ENCODE measurements around a stretch of chr2.

DNA sequence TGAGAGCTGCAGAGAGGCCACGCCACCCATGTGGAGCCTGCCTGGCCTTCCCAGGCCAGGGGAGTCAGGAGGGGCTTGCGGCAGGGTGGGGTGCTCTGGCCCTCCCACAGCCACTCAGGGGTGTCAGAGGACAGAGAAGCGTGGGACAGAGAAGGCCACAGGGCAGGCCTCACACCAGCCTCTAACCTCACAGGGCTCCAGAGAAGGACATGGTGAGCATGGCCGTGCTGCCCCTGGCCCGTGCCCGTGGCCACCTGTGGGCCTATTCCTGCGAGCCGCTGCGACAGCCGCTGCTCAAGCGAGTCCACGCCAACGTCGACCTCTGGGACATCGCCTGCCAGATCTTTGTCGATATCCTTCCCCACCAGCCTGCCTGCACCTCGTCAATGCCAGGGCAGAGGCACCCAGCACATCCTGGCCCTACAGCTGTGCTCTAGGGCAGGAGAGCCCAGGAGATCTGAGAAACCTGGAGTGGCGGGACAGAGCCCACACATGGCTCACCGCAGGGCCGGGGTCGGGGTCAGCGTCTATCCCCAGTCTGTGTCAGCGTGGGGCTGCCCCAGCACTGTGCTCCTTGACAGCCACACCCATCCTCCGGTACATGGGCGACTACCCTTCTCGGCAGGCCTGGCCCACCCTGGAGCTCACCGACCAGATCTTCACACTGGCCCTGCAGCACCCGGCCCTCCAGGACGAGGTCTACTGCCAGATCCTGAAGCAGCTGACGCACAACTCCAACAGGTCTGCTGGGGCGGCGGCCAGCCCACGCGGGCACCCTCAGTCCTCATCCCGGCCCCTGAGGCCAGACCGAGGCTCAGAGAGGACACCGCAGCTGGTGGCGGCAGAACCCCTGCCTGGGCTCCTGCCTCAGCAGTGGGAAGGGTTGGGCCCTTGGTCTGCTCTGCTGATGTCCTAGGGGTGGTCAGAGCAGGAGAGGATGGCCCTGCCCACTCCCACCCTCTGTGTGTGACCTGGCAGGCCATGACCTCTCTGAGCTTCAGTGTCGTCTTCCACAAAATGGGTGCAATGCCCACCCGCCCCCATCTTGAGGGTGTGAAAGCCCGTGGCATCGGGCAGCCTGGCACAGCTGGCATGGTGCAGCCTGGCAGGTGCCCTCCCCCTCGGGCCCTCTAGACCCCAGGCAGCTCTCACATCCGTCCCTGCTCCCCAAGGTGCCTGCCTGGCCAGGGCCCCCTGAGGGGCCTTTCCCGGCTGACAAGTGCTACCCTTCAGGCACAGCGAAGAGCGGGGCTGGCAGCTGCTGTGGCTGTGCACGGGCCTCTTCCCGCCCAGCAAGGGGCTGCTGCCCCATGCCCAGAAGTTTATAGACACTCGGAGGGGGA lies 14.5 kb upstream of the GPR17 start:
- PRO-cap = no peak

DNA sequence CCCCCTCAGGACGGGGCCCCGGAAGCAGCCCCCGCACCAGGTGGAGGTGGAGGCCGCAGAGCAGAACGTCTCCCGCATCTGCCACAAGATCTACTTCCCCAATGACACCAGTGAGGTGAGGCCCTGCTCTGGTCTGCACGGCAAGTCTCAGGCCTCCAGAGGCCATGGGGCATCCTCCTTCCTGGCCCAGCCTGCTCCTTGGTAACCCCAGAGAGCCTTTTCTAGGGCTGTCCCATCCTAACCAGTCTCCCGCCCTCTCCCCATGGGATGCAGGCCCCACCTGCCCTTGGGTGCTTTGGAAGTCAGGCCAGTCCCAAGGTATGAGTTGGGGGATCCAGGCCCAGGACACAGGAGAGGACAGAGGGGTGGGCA lies 12.7 kb upstream of the GPR17 start:
- PRO-cap = no peak

DNA sequence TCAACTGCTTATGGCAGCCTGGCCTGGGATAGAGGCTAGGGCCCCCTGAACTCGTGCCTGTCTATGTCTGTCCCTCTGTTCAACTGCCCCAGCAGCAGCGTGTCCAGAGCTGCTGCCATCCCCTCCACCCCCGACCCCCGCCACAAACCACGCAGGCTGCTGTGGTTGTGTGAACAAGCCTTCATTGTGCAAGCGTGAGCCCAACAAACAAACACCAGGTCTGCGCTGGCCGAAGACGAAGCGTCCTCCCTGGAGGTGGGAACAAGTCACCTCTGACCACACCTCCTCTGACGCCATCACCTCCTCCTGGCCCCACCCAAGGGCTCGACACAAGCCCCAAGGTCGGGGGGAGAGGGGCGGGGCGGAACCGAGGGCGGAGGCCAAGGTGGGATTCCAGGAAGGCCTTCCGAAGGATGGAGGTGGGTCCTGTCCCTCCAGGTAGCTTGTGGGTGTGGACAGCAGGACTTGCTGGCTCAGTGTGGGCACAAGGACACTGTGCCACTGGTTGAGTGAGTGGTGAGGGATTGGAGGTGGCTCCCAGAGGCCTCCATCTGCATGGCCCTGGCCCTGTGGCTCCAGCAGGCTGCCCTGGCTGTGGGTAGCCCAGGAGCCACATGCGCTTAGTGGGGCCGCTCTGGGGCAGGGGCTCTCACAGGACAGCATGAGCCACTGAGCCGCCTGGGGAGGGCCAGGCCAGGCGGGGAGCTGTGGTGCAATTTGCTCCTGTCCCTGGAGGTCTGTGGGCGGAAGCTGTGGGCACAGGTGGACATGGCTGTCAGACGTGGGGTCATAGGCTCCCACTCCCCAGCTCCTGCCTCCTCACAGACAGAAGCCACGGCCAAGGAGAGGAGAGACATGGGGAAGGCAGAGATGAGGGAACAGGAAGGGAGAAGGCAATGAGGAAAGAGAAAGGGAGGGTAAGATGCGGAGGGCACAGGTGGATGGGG lies 7.4 kb upstream of the GPR17 start:
- PRO-cap = no peak

DNA sequence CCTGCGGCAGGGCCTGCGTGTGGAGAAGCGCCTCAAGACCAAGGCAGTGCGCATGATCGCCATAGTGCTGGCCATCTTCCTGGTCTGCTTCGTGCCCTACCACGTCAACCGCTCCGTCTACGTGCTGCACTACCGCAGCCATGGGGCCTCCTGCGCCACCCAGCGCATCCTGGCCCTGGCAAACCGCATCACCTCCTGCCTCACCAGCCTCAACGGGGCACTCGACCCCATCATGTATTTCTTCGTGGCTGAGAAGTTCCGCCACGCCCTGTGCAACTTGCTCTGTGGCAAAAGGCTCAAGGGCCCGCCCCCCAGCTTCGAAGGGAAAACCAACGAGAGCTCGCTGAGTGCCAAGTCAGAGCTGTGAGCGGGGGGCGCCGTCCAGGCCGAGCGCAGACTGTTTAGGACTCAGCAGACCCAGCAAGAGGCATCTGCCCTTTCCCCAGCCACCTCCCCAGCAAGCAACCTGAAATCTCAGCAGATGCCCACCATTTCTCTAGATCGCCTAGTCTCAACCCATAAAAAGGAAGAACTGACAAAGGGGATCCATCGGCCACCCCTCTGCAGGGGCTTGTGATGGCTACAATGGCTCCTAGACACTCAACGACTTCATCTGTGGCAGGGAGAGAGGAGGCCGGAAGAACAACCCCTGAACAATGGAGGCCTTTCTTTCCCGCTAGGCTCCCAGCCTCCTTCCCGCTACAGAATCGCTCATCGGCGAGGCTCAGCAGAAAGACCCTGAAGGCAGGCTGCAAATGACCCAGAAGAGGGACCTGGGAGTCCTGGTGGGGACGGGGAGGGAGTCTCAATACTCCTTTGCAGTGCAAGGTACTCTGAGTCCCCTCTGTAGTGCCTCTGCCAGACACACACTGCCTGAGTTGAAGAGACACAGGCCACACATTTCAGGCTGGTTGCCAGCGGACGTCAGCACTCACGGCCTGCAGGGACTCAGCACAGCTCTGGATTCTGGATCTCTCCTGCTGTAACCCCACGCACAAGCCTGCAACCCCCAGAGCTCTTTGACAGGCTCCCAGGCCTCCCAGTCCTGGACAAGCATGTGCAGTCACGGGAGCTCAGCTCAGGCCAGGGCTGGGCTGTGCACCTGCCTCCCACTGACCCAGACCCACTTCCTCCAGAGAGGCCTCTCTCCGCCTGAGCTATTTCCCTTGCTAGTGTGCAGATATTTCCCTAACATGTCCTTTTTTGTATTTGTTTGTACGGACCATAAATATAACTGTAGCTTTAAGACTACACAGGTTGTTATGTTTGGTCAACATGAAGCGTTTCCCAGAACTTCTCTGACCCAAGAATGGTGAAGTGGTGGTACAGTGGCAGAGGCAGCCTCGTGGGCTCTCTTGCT lies 5.9 kb downstream of the GPR17 start:
- PRO-cap = no peak

- PRO-cap = no peak
Observed at GRCh38 chr2:127660241-127660499, 14.2 kb downstream of the GPR17 start.

DNA sequence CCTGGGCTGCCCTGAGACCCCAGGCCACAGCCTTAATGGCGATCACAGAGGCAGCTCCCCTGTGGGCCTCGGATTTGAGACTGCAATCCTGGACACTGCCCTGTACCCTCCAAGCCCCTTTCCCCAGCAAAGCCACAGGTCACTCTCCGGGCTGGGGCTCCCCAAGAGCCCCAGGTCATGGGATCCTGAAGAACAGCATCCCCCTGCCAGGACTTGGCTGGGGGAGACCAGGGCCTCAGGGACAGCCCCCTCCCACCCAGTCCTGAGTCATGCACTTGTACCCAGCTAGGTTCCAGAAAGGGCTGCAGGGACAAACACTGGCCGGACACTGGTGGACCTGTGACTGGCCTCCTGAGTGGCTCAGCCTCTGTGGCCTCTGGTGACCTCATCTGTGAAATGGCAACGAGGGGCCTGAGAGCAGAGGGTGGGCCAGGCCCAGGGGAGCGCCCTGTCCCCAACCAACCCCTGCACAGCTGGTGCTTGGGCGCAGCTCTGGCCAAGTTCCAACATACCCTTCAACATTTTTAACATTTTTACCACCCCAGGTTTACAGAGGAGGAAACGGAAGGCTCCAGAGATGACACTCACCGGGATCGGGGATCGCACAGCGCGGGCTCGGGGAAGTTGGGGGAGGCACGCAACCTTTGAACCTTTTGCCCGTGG lies 1.2 kb downstream of the LIMS2 start:
- PRO-cap = bidirectional peak, plus-strand start at position 295 of the sequence, minus-strand start at position 205 of the sequence

DNA sequence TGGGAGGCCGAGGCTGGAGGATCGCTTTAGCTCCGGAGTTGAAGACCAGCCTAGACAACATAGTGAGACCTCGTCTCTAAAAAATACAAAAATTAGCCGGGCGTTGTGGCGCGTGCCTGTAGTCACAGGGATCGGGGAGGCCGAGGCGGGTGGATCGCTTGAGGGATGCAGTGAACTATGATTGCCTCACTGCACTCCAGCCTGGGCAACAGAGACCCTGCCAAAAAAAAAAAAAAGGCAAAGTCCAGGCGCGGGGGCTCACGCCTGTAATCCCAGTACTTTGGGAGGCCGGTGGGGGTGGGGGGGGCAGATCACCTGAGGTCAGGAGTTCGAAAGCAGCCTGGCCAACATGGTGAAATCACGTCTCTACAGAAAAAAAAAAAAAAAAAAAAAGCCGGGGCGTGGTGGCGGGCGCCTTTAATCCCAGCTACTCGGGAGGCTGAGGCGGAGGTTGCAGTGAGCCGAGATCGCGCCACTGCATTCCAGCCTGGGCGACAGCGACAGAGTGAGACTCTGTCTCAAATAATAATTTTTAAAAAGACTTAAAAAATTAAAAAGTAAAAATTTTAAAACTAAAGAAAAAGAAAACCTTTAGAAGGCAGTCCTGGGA lies 1.2 kb upstream of the POLR2D start:
- PRO-cap = no peak

DNA sequence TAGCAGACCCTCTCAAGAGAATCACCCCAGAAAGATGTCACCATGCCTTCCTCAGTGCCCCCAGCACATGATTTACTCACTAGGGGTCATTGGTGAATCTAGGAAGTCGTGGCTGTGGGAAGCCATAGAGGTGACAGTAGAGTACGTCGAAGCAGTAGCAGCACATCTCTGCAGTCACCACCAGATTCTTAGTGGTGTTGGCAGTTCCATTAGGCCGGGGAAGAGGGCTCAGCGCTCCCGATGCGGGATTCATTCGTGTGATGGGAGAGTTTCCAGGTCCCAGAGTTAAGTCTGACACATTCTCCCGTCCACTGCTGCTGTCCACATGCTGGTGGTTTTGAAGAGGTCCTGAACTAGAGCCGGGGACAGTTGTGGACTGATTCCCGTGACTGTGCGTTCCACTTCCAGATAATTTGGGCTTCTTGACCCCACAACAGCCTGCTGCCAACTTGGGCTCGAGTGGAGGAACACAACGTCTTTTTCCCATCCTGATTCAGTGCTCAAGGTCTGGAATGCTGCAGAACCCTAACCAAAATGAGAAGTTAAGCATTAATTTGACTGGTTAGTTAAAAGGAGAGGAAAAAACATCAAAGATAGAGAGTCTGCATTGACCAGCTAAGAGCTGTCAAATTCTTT lies 11.9 kb downstream of the AMMECR1L start:
- PRO-cap = no peak

GRCh38 chr2:127985675-127986232 lies 42.1 kb downstream of the SAP130 start:
- PRO-cap = no peak

DNA sequence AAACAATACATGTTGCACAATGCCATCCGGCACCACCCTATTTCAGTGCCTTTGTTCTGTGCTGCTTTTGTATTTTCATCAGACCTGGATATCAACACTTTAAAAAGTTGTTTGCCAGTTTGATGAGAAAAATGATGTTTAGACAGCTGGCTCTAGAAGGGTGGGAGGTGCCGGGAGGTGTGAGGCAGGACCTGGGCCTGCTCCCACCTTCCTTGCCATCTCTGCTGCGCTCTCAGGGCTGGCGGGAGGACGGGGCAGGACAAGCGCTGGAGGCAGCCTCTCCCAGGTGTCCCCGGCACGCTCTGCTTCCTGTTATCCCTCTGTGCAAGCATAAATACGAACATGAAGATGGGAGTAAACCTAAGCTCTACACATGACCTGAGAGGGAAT lies 103.7 kb downstream of the HS6ST1 start:
- PRO-cap = no peak

- PRO-cap = no peak
Observed at GRCh38 chr2:128307974-128308671, 10.5 kb downstream of the HS6ST1 start.

DNA sequence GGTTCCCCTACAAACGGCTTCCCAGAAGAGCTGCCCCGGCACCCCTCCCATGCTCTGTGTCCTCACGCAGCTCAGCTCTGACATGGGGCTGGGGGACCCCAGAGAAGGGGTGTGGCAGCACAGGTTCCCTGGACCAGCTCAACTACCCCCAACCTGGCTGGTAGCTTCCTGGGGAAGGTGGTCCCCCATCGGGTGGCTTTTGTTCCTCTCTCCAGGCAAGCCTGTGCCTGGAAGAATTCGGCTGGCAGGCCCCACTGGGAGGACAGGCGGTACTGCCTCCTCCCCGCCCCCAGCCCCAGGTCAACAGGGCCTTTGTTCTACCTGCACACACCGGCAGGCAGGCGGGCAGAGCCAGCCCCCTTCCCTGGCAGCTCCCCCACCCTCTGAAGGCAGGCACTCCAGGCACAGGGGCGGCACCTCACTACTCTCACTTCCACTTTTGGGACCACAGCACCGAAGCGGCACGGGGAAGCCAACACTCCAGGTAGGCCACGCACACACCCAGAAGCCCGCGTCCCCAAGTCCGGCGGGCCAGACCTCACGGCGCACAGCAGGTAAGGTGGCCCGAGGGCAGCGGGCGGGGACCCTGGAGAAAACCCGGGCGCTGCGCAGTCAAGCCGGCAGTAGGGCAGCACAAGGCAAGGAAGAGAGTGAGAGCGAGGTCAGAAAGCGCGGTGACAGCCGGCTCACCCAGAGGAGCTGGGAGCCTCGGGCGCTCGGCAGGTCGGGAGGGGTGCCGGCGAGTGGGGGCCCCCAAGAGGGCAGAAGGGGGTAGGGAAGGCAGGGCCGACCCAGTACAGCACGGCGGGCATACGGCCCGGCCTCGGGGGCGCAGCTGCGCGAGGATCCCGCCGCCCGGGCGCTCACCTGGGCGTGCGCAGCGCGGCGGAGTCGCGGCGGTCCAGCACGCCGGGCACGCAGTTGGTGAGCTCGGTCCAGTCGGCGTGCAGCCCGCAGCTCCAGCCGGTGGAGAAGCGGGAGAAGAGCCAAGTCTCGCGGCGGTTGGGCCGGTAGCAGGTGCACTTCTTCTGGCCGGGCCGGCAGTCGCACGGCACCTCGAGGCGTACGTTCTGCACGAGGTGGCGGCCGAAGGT lies 1.2 kb downstream of the HS6ST1 start:
- PRO-cap = no peak

DNA sequence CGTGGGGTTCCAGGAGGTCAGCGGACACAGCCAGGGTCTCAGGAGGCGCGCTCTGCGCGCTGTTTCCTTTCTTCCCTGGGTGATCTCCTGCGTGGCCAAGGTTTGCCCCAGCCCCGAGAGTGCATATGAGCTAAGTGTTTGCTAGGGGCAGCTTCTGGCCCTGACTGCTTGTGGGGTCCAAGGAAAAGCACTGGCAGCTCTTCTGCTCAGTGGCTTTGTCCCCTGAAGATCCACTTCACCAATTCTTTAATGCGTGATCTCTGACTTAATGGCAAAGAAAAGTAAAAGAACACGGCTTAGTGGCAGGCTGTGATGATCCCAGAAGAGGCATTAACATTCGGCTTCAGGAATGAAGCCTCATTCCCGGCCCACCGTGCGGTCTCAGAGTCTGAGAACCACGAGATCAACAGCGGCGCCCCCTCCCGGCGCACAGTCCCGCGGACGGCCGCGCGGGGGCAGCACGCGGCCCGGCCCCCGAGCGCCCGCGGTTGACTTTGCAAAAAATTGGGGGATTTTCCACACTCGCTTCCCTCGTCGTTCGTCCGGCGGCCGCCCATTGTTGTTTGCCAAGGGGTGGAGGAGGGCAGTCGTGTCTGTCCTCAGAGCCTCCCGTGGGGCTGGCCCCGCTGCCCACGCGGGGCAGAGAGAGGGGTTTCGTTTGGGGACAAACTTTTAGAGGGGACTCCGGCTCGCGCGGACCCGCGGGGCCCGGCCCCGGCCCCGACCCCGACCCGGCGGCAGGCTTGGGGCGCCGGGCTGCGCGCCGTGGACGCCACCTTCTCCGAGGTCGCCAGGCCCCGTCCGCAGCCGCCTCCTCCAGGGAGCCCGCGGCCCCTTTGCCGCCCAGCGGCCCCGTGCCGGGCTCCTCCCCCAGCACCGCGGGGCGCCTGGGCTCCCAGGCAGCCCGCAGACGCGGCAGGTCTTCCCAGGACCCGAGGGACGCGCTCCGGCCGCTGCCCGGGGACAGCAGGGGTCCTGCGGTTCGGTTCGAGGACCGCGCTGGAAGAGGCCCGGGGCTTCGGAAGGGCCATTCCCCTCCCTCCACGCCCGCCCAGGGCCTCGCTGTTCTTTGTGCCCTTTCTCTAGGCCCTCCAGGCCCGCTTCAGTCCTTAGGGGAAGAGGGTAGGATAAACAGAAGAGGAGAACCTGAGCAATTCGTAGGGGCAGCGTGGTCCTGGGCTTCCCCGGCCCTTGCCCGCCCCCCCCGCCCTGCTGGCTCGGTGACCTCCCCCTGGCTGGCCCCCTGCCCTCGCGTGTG lies 3.3 kb upstream of the HS6ST1 start:
- PRO-cap = unidirectional peak, plus-strand start at position 521 of the sequence

DNA sequence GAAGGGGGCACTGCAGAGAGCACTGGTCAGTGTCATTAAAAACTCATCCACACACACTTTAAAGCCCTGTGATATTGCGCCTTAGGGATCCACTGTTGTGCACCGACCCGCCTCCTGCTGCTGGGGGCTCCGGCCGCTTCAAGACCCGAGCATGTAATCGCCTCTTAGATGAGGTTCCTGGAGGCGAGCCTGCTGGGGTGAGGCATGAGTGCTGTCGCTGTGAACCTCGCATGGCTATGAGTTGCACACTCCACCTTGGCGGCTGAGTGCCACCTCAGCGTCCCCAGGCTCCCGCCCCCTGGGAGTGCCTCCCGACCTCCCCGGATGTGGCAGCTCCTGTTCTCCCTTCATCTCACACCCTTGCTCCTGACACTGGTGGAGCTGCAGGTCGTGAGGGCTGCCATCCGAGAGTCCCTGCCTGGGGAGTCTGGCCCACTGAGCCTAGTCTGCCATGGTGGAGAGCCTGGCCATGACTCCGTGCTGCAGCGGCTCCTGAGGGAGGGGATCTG lies 61.4 kb upstream of the HS6ST1 start:
- PRO-cap = no peak

- PRO-cap = no peak
Observed at GRCh38 chr2:128623921-128624354, 305.3 kb upstream of the HS6ST1 start.

- PRO-cap = no peak
Observed at GRCh38 chr2:129273489-129273955, 705.9 kb upstream of the RAB6C start.

- PRO-cap = no peak
Observed at GRCh38 chr2:130183026-130183625, 1.1 kb downstream of the MZT2B start.

DNA sequence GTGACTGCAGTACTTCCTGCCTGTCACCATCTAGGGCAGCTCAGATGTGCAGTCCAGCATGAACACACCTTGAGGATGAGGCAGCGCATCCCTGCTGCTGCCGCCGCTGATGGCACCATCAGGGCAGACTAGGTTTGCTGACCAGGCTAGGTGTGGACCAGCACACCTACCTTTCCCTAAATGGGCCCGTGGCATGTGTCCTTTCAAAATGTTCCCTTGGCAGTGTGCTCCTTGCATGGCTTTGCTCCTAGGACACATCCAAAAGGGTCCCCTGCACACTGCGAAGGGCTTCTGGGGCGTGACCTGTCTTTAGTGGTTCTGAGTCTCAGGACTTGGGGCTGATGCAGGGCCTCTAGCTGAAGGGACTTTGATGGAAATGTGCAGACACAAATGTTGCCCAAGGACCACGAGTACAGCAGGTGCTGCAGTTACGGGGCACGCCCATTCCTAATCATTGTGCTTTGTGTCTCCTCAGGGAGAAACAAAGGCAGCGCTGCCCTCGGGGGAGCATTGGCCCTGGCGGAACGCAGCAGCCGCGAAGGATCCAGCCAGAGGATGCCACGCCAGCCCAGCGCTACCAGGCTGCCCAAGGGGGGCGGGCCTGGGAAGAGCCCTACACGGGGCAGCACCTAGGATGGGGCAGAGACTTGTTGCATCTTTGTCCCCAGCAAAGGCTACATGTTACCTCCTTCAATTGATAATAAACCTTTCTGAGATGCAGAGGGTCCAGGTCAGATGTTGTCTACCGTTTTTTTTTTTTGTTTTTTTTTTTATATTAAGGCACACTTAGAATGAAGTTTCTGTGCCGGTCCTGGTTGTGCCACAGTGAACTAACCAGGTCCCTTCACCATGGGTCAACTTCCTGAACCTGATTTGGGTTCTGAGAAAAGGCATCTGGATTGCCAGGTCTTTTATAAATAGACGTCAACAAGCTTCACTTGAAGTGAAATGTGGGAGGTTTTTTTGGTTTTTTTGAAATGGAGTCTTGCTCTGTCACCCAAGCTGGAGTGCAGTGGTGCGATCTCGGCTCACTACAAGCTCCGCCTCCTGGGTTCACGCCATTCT lies 7.9 kb downstream of the TUBA3E start:
- PRO-cap = no peak

- PRO-cap = no peak
Observed at GRCh38 chr2:130370239-130371211, 14.7 kb downstream of the PTPN18 start.

- PRO-cap = no peak
Observed at GRCh38 chr2:130375046-130375441, 19.2 kb downstream of the PTPN18 start.